Gastrocnemius medialis (tissue), 3 donors: ENCODE results near the genes WFS1 and PPP2R2C.

- PRO-cap: no peak
- RAMPAGE, long total RNA, 3 experiments: no peak in any of the 3 experiments
These were observed 183.2 kb downstream of the EVC2 start for GRCh38 chr4:5525093-5525622.

- PRO-cap: no peak
- RAMPAGE, long total RNA, 3 experiments: no peak in any of the 3 experiments
These were observed 72.2 kb downstream of the EVC start for GRCh38 chr4:5783268-5783631.

DNA sequence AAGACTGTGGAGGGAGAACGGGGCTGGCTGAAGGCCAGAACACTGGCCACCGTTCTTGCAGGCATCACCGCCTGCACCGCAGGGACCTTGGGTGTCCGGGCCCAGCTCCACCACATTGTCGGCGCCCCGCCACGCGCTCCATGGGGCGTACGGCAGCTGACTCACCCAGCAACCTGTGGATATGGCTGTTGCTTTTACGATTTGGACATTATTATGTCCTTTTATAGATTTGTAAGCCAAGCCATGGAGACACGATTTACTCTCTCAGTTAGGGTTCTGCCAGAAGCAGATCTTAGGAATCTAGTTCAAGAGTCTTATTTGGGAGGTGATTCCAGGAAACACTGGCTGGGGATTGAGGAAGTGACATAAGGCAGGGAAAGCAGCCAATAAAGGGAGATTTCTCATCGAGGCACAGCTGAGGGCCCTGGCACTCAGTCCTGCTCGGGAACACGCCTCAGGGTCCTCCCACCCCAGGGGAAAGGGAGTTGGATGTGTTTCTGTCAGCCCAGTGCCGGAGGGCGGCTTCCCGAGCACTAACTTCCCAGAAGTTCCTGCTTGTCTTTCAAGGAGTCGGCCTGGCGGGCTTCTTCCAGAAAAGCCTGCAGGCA lies 53.0 kb downstream of the CRMP1 start:
- PRO-cap: no peak
- RAMPAGE, long total RNA, 3 experiments: no peak in any of the 3 experiments

DNA sequence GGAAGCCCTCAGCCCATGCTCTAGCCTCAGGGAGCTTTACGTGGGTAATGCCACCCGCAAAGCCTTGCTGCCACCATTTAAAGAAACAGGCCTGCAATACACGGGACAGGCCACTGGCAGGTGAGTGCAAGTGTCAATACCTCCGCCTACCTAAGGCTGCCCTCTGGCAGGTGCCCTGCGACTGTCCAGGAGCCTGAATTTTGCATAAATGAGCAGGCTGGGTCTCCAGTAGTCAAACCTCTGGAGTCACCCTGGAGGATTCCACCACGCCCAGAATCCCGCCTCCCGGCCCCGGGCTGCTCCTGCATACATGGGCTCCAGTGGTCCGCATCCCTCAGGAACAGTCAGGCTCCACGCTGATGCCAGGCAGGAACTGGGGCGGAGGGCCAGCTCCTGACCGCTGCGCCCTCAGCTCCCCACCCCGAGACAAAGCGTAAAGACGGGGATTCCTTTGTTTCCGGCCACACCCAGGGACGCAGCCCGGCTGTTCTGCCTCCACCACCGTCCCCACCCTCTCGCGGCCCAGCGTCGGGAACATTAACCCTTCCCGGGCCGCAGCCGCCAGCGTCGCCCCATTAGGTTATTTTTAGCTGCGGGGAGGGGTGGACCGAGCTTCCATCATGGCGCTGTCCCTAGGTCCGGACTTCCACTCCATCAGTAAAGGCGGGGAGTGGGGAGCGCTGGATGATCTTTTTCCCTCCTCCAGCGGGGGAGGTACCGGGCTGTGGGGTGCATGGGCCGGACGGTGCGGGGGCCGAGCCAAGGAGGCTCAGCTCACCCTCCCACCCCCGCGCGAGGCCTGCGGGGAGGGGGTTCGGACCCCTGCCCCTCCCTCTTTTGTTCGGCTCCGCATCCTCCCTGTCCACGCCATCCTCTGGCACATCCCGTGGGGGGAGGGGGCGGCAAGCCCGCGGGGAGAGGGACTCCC lies 5.5 kb downstream of the CRMP1 start:
- PRO-cap: no peak
- RAMPAGE, long total RNA, 3 experiments: no peak in any of the 3 experiments

DNA sequence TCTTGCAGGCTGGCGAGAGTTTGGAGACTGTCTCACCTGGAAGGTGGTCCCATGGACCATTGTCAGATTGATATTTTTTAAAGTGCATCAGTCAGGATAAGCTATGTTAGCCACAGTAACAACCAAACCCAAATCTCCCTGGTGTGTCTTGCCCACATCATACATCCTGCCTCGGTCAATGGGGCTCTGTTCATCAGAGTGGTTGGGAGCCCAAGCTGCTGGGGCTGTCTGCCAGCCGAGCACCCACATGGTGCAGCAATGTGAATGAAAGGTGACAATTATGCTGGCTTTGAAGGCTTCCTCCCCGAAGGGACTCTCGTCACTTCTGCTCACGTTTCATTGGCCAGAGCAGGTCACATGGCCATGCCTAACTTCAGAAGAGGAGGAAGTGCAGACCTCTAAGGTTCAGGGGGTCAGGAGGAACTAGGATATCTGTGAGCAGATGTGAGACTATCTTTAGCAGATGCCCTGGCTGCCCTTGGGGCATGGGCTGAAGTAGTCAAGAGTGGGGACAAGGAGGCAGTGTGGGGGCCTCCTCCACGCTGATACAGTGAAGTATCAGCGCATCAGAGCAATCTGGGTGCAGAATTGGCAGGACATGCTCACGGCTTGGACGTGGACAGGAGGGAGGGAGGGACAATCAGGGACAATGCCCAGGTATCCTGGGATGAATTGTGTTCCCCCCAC lies 1.3 kb upstream of the JAKMIP1 start:
- PRO-cap: no peak
- RAMPAGE, long total RNA, 3 experiments: no peak in any of the 3 experiments

- PRO-cap: unidirectional peak, plus-strand start at chr4:6269850
- RAMPAGE, long total RNA, 3 experiments: start-site peak on the plus strand in 2 of 3 experiments, at chr4:6269850-6269904 at its widest, 30 to 37 reads per replicate
These were observed at the start of gene WFS1 for GRCh38 chr4:6269370-6270168. TSS of gene WFS1 (plus strand) at chr4:6269850.

DNA sequence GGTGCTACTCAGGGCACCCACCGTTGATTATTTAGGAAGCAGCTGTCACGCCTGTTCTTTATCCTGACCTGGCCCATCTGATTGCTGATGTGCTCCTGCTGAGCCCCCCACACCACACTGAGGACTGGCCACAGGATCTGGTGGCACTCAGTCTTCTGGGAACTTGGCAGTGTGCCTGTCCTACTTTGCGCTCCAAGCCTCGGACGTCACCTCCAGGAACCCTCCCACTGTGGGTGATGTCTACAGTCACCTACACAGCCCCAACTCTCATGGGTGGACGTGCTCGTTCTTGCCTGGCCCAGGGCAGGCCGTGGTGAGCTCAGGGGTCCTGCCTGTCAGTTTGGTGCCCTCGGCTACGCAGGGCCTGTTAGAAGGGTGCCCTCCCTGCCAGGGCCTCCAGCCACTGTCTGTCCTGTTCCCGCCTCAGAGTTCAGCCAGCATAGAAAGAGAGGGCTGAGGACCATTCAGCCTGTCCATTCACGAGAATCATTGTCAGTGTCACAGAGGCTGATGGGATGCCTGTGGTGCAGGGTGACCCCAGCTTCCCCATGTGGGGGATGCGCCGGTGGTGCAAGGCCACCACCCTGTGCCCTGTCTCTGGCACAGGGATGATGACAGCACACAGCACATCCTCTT lies 12.2 kb downstream of the WFS1 start:
- PRO-cap: no peak
- RAMPAGE, long total RNA, 3 experiments: no peak in any of the 3 experiments

DNA sequence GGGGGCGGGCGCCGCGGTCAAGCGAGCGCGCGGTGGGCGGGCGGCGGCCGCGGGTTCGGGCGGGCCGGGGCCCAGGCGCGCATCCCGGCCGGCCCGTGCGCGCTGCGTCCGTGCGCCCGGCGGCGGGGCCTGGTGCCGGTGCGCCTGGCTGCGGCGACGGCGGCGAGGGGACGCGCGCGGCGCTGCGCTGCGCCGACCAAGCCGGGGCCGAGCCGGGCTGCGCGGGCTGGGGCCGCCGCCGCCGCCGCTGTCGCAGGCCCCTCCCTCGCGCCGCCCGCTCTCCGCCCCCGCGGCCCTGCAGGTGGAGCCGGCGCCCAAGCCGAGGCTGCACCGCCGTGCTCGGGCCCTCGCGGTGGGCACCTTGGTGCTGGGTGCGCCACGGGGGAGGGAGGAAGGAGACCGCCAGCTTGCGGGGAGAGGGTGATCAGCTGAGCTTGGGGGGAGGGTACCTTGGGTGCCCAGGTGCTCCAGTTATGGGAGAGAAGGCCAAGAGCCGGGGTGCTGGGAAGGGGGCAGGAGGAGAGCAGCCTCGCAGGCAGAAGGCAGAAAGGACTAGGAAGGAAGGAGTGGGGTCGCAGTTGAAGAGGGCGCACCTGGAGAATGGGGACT lies at the start of gene PPP2R2C:
TSS of gene PPP2R2C (minus strand) at position 219 of the 609 bp plus-strand sequence.
- PRO-cap: no peak
- RAMPAGE, long total RNA, 3 experiments: no peak in any of the 3 experiments

GRCh38 chr4:6528757-6529561 lies 46.0 kb upstream of the MAN2B2 start:
- PRO-cap: no peak
- RAMPAGE, long total RNA, 3 experiments: no peak in any of the 3 experiments

GRCh38 chr4:6562869-6563337 lies 12.1 kb upstream of the MAN2B2 start:
- PRO-cap: no peak
- RAMPAGE, long total RNA, 3 experiments: no peak in any of the 3 experiments

- PRO-cap: no peak
- RAMPAGE, long total RNA, 3 experiments: no peak in any of the 3 experiments
These were observed 11.3 kb upstream of the MAN2B2 start for GRCh38 chr4:6563446-6564289.

DNA sequence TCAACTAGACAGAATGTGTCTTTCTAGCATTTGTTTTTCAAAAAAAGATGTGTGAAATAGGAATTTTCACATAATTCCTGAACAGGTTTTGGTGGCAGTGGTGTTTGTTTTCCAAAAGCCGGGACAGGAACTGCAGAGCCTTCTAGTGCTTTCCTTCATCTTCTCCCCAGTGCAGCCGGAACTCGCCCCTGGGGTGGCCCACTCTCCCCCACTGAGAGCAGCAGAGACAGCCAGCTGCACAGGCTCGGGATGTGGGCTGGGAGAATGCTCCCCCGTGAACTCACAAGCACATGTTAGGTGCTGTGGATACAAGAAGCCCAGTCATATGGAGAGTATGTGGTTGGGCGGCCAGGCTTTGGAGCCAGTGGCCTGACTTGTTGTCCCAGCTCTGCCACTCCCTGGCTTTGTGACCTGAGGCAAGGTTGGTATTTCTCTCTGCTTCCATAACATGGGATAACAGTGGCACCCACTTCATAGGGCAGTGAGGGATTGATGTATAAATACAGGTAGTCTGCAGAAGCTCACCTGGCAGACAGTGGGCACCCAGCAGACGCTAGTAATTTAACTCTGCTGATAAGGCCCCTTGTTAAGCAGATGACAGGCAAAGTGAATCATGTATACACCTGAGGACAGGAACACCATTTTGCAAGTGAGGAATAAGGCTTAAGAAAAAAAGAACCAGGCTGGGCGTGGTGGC lies 9.4 kb upstream of the KIAA0232 start:
- PRO-cap: unidirectional peak, minus-strand start at position 266 of the sequence
- RAMPAGE, long total RNA, 3 experiments: no peak in any of the 3 experiments

DNA sequence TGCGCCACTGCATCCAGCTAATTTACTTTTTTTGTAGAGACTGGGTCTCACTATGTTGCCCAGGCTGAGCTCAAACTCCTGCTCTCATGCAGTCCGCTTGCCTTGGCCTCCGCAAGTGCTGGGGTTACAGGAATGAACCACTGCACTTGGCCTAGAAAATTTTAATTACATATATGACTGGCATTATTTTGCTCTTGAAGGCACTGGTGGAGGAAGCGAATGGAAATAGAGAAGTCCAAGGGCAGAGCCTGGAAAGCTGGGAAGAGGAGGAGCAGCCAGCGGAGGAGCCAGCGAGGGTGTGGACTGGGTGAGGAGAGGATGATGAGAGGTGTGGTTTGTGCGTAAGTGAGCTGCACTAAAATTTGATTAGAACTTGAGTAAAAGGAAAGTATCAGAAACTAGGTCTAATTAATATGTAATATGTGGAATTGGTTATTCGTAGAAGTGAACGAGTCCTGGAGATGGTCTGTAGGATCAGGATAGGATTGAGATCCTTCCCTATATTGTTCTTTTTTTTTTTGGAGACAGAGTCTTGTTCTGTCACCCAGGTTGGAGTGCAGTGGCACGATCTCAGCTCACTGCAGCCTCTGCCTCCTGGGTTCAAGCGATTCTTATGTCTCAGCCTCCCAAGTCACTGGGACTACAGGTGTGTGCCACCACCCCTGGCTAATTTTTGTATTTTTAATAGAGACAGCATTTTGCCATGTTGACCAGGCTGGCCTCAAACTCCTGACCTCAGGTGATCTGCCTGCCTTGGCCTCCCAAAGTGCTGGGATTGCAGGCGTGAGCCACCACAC lies 13.4 kb downstream of the KIAA0232 start:
- PRO-cap: no peak
- RAMPAGE, long total RNA, 3 experiments: no peak in any of the 3 experiments

- PRO-cap: unidirectional peak, minus-strand start at chr4:6926340
- RAMPAGE, long total RNA, 3 experiments: no peak in any of the 3 experiments
These were observed 16.5 kb downstream of the TBC1D14 start for GRCh38 chr4:6926102-6926647.

DNA sequence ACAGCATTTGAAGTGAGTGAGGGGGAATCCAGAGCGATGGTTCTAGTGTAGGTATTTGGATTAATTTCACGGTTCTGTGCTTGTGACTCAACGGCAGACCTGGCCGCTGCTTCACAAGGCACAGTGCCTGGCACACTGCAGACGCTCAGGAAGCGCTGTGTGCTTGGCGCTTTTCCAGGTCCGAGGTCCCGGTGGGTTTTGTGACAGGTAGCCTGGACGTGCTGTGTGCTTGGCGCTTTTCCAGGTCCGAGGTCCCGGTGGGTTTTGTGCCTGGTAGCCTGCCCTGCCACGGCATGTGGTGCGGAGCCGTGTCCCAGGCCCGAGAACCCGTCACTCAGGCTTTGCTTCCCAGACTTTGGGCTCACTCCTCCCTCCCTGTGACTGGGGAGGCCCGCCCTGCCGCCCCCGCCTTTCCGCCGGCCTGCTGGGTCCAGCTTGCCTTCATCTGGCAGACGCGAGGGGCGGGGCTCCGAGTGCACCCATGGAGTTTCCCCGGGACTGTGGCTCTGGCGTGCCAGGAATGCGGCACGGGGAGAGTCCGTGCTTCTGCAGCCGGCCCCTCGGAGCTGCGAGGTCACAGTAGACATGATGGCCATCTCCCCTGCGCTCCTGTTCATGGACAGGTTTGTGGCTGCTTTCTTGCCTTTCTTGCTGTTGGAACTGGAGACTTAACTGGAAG lies 44.2 kb downstream of the TBC1D14 start:
- PRO-cap: no peak
- RAMPAGE, long total RNA, 3 experiments: no peak in any of the 3 experiments

DNA sequence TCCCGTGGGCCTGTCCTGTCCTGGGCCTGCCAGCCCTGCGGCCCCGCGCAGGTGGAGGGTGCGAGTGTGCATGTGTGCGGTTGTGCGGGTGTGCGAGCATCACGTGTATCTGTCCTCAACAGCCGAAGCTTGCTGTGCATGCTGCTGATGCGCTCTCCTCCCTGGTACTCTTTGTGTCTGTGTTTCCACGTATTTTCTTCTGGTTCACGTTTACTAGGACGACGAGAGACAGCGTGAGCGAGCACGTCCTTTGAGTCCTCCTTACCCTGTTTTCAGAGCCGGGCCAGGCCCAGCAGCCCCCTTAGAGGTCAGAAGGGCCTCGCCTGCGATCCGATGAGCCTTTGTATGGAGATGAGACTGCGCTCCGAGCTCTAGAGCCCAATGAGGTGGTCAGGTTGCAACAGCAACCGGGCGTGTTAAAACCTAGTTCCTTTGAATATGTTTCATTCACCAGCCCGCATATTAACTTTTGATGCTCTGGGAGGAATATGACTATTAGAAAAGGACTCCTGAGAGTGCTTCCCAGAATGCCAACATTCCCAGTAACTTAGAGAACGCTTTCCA lies 55.3 kb downstream of the CCDC96 start:
- PRO-cap: unidirectional peak, minus-strand start at position 343 of the sequence
- RAMPAGE, long total RNA, 3 experiments: no peak in any of the 3 experiments

DNA sequence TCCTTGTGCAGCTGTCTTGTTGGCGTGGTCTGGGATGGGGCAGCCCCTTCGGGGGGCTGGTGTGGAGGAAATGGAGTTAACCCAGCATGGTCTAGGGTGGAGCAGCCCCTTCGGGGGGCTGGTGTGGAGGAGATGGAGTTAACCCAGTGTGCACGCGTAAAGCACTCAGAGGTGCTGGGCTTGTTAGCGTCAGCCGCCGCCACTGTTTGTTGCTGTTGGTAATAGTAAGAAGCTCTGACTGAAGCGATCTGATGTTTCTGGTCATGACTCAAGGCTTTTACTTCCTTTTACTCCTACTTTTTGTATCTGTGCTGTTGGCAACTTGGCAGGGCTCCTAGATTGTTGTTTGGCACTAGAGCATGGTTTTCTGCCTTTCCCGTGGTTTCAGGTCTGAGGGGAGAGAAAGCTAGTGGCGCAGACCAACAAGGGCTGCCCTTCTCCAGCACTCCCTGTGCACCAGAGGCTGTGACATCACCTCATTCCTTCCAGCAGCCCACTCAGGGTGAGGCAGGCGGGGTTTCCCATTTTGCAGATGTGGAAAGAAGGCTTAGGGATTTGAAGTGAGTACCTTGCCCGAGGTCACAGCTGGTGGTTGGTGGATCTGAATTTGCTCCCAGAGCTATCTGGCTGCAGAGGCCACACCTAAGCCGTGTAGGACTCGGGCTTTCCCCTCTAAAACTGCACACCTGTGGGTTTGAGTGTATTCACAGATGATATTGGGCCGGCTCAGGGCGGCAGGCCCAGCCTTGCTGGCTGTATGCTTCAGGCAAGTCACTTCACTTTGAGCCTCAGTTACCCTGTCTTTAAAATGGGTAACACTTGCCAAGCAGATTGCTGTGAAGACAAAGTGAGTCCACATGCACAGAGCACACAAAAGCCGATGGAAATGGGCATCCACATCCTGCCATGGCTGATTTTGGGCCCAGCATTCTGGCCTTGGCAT lies 50.9 kb downstream of the CCDC96 start:
- PRO-cap: no peak
- RAMPAGE, long total RNA, 3 experiments: no peak in any of the 3 experiments

- PRO-cap: no peak
- RAMPAGE, long total RNA, 3 experiments: start-site peak on the minus strand in 1 of 3 experiments, at chr4:7054165-7054178 at its widest, 8 reads per replicate
These were observed 10.9 kb downstream of the TADA2B start for GRCh38 chr4:7053876-7054656.

DNA sequence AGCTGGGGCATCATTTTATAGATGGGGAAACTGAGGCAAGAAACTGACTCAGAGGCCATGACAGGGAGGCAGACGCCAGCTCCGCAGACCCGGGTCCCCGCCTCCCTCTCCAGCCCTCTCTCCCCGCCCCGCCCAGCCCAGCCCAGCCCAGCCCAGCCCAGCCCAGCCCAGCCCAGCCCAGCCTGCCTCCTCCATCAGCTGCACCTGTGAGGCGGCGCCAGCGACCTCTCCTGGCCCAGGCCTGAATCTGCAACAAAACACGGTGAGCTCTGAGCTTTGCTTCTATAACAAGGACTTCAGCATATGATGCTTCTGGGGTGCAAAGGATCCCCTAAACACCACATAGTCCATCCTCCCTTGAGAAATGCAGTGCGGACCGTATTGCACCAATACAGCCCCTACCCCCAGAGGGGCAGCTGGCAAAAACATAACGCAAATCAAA lies 215.9 kb upstream of the PSAPL1 start:
- PRO-cap: no peak
- RAMPAGE, long total RNA, 3 experiments: no peak in any of the 3 experiments

DNA sequence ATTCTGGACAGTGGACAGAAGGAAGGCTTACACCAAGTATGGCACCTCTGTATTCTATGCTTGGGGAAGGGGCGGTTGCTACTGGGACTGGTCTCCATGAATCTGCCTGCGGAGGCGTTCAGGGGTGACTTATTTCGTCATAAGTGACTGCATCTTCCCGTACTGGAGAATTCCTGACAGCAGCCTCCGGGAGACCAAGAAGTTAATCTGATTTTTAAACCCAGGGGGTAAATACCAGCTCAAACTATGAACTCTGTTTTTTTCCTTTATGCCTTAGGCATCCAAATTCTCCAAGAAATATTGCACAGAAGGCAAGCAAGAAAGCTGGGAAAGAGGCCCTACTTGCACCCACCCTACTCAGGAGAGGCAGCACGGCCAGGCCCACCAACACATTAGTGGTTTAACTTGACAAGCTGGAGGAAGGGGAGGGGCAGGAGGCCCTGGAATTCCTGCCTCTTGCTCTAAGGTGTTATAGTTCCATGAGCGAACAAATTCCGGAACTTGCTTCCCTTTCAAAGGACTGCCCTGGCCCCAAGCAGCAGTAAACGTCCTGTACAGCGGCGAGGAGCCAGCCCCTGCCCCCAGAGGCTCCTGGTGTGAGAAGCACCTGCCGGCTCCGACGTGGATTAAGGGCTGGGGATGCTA lies 177.2 kb downstream of the AFAP1 start:
- PRO-cap: no peak
- RAMPAGE, long total RNA, 3 experiments: no peak in any of the 3 experiments